Right atrium auricular region (tissue), 2 donors: ENCODE data around the gene OPRD1.

DNA sequence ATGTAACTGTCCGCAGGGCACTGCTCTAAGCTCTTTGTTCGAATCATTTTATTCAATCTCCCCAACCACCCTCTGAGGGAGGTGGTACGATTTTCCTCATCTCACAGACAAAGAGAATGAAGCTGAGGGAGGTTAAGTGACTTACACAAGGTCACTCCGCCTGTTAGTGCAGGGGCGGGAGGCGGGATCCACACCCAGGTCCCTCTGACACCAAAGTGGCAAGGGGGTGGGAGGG lies 313 bp upstream of the OPRD1 start:
- PRO-cap: no peak
- RAMPAGE, long total RNA, 2 experiments: no peak in any of the 2 experiments

DNA sequence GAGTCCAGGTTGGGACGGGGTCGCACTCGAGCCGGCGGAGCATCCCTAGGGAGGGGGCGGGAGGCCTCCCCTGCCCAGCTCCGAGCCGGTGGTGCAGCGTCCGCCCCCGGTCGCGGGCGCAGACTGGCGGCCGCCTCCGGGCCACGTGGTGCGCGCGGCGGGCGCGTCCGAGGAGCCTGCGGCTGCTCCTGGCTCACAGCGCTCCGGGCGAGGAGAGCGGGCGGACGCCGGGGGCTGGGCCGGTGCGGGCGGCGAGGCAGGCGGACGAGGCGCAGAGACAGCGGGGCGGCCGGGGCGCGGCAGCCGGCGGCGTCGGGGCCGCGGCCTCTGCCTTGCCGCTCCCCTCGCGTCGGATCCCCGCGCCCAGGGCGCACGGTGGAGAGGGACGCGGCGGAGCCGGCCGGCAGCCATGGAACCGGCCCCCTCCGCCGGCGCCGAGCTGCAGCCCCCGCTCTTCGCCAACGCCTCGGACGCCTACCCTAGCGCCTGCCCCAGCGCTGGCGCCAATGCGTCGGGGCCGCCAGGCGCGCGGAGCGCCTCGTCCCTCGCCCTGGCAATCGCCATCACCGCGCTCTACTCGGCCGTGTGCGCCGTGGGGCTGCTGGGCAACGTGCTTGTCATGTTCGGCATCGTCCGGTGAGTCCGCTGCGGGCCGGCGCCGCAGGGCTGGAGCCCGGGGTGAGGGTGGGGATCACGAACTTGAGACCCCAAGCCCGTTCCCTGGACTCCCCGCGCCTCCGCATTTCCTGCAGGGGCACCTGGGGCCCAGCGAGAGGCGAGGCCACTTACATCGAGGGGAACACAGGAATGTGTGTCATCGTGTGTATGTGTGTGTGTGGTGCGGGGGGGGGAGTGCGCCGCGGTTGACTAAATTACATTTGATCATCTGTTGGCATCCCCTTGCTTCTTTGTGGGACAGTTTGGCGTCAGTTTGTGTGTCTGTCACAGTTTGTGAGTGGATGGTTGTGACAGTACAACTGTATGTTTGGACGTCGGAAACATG lies at the start of gene OPRD1:
OPRD1 (plus strand) TSS at position 196 of the 1,003 bp plus-strand sequence.
- PRO-cap: no peak
- RAMPAGE, long total RNA, 2 experiments: no peak in any of the 2 experiments

GRCh38 chr1:29223495-29224045 lies 7.2 kb downstream of the MECR start:
- PRO-cap: no peak
- RAMPAGE, long total RNA, 2 experiments: no peak in any of the 2 experiments

DNA sequence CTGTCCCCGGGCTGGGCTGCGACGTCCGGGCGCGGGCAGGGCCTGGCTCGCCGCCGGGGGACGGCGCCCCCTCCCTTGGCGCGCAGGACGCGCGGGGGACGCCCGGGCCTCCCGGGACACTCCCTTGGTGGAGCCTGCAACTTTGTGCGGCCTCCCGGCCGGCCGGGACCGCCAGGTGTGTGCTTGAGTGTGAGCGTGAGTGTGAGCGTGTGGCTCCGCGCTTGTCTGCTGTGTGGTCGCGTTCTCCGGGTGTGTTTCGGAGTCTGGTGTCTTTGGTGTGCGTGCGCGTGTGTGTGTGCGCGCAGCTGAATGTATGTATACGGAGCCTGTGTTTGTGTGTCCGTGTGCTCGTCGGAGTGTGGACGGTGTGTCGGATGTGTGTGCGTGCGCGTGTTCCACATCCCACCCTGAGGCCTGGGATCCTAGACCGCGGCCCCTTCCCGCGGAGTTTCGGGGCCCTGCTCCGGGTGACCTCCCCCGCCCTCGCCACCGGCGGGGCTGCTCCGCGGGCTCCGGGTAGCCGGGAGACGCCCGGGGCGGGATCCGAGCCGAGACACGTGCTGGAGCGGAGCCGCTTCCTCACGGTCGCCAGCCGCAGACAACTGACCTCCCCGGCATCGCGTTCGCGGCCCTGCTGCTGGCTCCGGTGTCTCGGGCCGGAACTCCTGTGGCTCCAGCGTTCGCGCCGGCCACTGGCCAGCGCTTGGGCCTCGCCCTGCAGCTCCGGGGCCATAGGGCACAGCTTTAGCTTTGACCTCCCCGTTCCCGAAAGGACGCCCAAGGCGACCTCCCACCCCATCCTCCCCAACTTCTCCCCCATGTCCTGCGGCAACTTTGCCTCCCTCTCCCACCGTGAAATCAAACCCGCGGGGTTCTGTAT lies 1.8 kb downstream of the PTPRU start:
- PRO-cap: unidirectional peak, minus-strand start at position 238 of the sequence; unidirectional peak, minus-strand start at position 500 of the sequence; unidirectional peak, minus-strand start at position 667 of the sequence
- RAMPAGE, long total RNA, 2 experiments: no peak in any of the 2 experiments

DNA sequence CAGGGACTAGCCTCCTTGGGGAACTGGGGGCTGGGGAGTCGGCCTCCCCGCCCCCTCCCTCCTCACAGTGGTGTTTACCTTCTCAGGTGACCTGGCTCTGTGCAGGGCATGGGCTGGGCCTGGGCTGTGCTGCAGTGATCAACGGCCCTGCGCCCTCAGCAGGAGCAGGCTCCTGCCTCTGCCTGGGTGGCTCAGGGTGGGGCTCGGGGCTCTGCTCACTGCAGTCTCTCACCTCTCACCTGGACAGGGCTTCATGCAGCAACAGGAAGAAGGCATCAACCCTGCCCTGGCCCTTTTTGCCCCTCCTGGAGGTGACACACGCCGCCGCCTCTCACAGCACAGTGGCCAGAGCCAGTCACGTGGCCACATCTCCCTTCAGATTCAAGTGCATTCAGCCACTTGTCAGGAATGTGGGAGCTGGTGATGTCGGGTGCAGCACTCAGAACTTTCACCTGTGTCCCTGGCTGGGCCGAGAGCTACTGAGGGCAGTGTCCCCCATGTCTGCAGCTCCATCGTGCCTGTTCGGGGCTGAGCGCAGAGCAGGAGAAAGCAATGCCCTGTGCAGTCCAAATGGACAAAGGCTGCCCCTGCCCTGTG lies 313.8 kb downstream of the PTPRU start:
- PRO-cap: no peak
- RAMPAGE, long total RNA, 2 experiments: no peak in any of the 2 experiments

DNA sequence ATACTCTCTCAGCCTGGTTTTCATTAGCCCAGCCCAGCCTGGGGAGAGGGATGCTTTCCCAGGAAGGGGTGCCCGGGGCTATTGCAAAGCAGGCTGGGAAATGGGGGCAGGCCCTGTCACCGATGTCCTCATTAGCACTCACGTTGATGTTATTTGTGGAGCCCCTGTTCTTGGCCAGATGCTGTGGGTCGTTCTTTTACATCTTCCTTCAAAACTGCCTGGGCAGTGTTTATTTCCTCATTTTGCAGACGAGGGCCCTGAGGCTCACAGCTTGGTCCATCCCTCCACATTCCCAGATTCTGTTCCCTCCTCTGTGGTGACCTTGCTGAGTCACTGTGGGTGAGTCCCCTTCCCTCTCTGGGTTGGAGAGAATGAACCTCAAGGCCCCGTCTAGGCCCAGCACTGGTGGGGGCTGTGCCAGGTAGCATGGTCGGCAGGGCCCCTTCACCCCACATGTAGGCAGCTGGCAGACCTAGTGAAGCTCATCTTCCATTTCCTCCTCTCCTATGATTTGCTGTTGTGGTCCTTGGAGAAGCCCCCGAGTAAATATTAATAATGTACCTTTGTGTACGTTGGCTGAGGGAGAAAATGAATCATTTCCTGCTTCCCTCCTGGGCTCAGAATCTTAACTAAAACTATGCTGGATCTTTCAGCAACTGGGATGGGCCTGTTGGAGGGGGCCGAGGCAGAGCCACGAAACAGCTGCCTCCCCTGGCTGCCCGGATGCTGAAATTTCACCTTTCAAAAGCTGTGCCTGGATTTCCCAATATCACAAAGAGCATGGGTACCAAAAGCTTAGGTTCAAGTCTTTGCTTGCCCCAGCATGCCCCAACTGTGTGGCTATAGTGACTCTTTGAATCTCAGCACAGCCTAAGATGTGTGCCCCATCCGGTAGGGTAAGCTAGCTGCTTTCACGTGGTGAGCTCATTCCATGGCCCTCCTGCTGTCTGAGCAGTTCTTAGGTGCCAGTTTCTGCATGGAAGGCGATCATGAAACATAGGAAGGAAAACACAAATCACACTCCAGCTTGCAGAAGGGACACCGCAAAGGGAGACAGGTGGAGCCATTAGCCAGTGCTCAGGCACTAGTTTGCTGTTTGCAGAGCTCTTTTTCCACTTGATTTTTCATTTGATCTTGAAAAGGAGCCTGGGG lies 473.2 kb downstream of the PTPRU start:
- PRO-cap: no peak
- RAMPAGE, long total RNA, 2 experiments: no peak in any of the 2 experiments

GRCh38 chr1:29711743-29712302 lies 475.5 kb downstream of the PTPRU start:
- PRO-cap: no peak
- RAMPAGE, long total RNA, 2 experiments: no peak in any of the 2 experiments

- PRO-cap: no peak
- RAMPAGE, long total RNA, 2 experiments: no peak in any of the 2 experiments
These were observed 639.5 kb downstream of the MATN1 start for GRCh38 chr1:30083820-30084426.

DNA sequence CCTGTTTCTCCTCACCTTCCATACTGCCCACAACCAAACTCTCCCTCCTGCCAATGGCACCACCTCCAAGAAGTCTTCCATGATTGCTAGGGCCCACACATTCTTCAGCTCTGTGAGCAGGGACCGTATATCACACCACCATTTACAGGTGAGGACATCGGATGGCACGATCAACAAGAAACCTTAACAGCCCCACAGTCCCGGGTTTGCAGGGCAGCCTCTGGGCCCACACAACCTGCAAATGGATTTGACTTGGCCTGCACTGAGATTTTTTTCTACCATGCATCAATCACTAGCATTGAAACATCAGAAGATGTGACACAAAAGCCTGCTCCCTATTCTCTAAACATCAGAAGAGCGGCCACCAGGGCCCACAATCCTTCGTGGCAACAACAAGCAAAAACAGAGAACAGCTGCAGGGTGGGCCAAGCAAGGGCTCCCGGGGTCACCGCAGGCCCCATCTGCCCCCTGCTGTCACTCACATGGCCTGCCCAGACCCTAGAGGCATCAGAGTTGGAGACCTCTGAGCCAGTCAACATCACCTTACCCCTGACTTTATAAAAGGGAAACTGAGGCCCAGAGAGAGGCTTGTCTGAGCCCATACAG lies 2.0 kb downstream of the LAPTM5 start:
- PRO-cap: no peak
- RAMPAGE, long total RNA, 2 experiments: no peak in any of the 2 experiments

GRCh38 chr1:30762382-30763065 lies 5.0 kb upstream of the LAPTM5 start:
- PRO-cap: no peak
- RAMPAGE, long total RNA, 2 experiments: no peak in any of the 2 experiments

DNA sequence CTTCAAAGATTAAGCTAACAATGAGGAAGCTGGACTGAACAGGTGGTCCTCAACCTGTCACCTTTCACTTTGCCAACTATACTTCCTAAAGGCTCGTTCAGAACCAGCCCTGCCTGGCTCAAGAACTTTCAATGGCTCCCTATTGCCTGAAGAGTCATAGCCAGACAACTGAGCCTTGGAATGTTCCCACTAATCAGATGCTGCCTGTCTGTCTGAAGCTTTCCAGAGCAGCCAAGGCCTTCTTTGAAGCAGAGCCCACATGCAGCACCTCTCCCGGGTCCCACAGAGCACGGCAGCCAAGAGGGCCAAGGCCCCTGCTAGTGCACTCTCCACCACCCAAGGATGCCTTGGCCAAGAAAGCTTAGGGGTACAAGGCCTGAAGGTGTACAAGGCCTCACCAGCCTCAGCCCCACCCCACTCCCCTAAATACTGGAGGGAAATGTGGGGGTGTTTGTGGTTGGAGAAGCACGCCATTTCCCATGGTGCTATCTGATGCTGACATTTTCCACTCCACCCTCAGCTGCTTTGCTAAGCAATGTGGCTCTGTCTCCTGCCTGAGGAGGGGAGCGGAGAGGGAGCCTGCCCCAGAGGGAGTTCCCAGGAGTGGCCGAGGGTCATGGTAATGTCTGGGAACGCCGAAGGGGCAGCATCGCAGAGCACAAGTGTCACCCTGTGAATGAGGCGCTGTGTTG lies 8.2 kb upstream of the LAPTM5 start:
- PRO-cap: no peak
- RAMPAGE, long total RNA, 2 experiments: no peak in any of the 2 experiments

- PRO-cap: no peak
- RAMPAGE, long total RNA, 2 experiments: no peak in any of the 2 experiments
These were observed 20.9 kb upstream of the LAPTM5 start for GRCh38 chr1:30778174-30779218.

DNA sequence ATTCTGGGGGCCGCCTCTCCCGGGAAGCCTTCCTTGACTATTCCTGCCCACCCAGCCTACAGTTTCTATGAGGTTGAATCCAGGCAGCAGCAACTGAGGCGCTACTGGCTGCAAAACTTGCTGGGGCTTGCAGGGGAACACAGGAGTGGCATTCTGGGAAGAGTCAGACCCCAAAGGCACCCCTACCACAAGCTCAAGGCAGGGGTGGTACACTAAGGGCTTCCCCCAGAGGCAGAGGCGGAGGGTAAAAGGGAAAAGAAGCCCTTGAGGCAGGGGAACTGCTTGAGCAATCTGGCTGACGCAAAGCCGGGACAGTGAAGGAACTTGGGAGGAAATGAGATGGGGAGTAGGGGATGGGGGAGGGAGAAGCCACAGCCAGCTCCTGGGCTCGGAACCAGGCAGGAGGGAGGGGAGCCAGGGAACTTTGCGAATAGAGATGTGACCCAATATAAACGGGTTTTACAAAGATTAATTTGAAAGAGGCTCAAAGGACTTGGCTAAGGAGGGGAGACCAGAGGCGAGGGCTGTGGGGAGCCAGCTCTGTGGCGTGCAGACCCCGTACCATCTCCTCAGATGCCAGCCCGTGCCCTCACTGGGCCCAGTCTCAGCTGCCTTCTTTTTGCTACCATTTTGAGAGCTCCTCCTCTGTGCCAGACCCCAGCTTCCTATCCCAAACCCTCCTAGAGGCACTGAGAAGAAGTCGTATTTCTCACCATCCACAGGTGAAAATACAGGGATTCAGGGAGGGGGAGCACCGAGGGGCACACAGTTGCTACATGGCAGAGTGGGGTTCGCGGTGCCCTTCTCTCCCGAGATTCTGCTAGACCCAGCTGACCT lies 31.0 kb downstream of the SDC3 start:
- PRO-cap: unidirectional peak, plus-strand start at position 345 of the sequence; unidirectional peak, plus-strand start at position 374 of the sequence; unidirectional peak, plus-strand start at position 476 of the sequence
- RAMPAGE, long total RNA, 2 experiments: no peak in any of the 2 experiments

DNA sequence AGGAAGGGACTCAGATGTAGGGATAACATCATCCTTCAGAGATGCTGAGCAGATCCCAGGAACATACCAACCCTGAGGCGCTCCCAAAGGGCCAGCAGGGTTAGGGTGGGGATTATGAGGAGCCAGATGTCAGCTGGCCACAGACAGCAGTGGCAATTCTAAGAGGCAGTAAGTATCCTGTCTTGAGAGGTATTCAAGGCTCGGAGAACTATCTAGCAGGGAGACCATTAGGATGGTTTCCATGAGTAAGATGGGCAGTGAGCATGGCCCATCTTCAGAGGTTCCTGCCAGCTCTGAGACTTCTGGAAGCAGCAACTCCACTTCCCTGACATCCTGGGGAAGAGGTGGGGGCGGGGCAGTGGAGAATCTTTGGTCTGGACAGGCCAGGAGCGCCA lies 2.6 kb upstream of the SDC3 start:
- PRO-cap: no peak
- RAMPAGE, long total RNA, 2 experiments: no peak in any of the 2 experiments

DNA sequence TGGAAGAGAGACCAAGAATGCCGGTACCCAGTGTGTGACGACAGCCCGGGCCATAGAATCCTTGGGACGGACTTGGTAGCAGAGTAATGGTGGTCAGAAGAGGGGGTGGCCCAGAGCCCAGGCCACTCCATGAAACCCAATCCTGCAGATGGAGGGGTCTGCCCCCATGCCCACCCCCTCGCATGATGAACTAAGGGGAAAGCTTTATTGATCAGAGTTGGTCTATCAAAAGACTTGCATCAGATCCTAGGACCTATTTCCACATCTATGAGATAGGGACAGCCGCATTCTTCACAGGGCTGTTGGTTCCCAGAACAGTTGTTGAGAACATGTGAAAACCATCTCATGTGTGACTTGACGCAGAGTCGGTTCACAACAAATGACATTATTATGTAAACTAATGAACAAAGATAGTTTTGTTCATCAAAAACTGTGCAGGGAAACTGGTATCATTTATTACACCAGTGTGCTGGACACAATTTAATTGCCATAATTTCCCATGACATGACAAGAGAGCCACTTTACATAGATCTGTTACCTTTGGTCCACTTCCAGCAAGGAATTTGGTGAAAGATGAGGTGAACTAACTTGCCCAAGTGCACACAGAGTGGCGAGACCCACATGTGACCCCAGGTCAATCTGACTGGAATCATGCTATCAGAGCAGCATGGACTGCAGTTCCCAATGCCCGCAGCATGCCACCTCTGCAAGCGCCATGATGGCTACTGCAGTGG lies 21.6 kb upstream of the SDC3 start:
- PRO-cap: no peak
- RAMPAGE, long total RNA, 2 experiments: no peak in any of the 2 experiments

DNA sequence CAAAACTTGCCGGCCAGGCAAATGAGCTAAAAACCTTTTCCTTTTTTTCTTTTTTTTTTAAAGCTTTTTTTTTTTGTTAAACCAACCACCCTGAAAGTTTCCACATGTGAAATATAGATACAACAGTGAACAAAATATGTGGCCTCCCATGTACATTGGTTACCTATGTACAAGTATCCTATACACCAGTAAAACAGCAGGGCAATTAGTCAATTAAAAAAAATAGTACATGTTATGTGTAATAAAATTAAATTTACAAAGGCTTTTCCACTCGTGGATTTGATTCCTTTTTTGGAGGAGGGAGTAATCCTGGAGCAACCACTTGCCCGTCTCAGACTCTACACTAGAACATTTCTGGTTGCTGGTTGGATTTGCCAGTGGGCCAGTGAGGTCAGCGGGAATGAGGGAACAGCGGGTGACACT lies 24.2 kb upstream of the SDC3 start:
- PRO-cap: no peak
- RAMPAGE, long total RNA, 2 experiments: no peak in any of the 2 experiments

GRCh38 chr1:30936432-30937020 lies 28.0 kb upstream of the SDC3 start:
- PRO-cap: no peak
- RAMPAGE, long total RNA, 2 experiments: no peak in any of the 2 experiments

GRCh38 chr1:30966658-30967066 lies 58.1 kb upstream of the SDC3 start:
- PRO-cap: no peak
- RAMPAGE, long total RNA, 2 experiments: no peak in any of the 2 experiments

GRCh38 chr1:31026049-31026678 lies 39.4 kb downstream of the PUM1 start:
- PRO-cap: no peak
- RAMPAGE, long total RNA, 2 experiments: no peak in any of the 2 experiments

DNA sequence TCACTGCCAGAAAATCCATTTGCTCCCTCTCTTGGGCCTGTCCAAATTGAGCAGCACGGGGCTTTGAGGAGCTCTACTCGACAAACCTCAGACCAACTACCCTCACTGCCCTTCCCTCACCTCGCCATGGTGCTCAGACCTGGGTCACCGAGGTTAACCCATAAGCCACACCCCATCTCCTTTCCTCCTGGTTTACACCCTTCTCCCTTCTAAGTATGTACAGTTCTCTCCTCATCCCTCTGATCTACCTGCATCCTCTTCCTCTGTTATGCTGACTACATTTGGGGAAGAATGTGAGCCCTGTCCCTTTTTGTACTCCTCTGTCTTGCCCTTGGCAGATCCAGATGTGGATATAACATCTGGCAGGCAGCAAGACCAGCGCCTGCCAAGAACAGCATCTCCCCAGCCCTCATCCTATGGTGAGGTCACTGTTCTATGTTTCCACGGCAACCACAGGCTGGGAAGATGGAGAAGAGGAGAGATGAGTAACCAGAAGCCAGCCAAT lies 3.6 kb upstream of the FABP3 start:
- PRO-cap: no peak
- RAMPAGE, long total RNA, 2 experiments: no peak in any of the 2 experiments